ENCODE results near the gene KPNA2.

GRCh38 chr17:65554039-65555114 is 7.1 kb downstream of the AXIN2 start:
- PRO-cap: no peak

- PRO-cap: no peak
Observed at GRCh38 chr17:65698293-65699220, 137.1 kb upstream of the AXIN2 start.

DNA sequence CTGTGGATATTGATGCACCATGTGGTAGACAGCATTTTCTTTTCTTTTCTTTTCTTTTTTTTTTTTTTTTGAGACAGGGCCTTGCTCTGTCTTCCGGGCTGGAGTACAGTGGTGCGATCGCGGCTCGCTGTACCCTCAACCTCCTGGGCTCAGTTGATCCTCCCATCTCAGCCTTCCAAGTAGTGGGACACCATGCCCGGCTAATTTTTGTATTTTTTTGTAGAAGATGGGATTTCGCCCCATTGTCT is 96.6 kb downstream of the PRKCA start:
- PRO-cap: no peak

DNA sequence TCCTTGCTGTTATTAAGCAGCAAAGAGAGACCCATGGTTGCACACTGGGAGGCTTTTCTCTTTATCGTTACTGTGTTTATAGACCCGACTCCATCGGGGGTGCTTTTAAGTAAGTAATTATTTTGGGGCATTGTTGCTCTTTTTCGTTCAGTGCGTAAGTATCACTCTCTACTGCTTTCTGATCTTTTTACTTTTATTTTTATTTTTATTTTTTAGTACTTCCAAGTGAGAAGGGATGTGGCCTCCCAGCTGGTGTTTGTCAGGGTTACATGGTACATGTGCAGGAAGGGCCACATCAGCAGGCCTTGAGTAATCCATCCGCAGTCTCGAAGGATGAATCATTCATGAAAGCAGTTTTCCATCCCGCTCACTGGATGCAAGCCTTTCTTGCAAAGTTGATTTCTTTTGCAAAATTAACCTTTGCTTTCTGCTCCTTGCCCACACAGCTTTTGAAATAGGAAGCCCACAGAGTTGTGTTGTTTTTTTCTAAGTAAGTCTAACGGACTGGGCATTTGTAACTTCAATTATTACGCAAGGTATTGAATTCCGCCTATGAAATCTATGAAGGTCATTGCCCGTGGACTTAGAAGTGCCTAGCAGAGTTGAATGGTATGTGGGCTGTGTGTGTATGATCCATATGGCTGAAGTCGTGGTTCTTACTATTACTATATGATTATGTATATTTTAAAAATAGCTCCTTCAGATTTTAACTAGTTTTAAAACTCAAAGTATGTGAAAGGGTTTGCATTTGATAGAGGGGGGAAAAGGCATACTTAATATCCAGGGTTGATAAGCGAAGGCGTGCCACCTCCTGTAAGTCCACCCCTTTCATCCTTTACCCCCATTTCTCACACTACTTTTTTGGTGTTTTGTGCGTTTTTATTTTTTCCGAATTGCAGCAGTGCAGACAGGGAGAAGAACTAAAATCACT is 157.5 kb downstream of the PRKCA start:
- PRO-cap: no peak

DNA sequence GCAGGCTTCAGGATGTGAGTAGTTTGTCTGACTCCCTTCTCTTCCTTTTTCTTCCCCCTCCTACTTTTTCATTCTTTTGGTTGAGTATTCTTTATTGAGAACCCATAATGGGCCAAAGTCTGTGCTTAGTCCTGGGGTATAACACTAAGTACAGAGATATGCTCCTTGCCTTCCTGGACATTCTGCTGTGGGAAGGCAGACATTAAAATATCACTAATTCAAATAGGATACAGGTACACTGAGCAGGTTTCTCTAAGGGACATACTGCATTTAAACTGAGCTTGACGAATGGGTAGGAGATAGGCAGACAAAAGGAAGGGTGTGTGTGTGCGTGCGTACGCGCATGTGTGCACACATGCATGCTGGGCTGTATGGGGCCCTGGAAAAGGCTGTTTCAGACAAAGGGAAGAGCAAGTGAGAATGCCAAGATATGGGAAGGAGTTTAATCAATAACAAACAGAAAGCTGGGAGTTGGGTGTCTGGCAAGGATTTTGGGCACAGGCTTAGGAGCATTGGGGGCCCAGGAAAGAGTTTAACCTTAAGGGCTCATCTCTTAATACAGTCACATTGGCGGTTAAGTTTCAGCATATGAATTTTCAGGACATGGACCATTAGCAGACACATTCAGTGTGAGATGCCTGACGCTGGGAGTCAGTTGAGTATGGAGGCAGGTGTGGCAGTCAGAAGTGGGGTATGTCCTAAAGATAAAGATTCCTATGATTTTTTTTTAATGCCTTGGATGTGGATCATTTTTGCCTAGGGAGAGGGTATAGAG is 196.2 kb downstream of the PRKCA start:
- PRO-cap: no peak

DNA sequence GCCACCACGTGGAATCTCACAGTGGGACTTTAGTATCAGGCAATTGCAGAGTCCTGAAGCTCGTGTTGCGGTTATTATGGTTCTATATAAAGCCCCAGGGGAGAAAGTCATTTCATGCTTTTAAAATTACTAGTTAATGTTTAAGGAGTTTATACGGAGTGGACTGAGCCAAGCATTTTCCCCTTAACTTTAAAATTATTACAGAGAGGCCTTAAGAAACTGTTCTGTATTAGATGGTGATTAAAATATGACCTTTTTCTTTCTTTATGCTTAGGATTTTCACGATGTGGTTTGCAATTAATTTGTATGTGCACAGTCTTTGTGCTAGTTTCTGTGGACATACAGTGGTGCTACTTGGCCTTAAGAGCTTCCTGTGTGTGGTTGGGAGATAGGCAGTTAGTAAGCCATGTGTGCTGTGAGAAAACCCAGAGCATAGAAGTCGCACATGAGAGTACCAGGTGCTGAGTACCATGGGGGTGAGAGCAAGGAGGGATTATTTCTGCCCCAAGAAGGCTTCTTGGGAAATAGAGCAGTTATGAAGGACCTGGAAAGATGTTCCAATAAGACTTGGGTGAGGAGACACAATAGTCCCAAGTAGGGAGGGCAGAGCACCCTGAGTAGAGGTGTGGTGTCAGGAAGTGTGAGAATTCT is 239.7 kb downstream of the PRKCA start:
- PRO-cap: no peak

DNA sequence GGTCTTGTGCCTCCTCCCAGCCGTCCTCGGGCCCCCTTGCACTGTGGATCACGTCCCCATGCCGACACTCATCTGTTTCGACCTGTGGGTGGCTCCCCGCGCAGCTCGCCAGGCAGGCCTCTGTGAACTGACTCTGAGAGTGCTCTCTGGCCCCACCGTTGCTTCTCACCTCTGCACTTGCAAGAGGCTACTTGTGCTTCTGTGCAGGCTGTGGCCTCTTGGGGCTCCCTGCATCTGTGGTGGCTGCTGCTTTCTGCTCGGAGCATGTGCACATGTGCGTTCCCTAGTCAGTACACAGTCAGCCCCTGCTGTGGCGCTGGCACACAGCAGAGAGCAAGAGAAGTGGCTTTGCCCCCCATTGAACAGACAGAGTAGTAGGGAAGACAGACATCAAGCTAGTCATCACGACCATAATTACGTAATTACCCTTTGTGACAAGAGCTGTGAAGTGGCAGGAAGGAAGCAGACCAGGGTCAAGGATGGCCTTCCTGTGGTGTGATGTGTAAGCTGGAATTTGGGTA is 256.1 kb upstream of the CACNG5 start:
- PRO-cap: no peak

DNA sequence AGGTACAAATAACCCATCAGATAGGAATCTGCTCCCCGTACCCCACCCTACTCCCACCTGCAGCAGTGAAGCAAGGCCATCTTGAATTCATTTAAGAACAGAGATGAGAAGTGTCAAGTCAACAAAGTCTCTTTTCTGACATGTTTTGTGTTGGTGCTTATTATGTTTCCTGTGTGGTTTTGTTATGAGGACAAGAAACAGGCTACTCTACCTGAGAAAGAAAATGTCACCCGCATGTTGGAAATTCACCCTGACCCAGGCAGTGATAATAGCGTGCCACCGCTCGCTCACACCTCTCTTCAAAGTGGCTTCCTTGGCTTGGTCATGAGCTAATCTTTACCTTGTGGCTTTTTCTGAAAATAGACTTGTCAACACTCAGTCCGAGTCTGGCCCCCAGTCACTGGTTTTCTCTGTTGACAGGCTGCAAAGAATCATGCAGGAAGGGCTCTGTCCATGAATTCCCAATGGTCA is 121.5 kb upstream of the CACNG5 start:
- PRO-cap: no peak

DNA sequence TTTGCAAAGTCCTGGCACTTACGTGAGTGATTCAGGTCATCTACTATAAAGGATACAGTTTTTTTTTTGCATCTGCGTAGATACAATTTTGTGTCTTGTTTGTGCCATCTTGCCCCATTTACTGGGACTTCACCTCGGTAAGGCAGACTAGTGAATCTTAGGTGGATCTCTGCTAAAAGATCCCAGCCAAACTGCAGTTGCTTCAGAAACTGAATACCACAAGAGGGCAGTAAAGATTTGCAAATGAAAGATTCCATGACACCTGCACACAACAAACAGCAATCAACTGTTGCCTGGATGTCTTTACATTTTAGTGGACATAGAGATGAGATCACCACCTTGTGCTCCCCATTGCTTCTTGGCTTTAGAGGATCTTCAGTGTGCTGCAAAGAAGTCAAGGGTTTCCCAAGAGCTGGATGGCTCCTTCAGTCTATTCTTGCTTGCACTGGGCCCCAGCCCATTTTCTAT is 119.2 kb upstream of the CACNG5 start:
- PRO-cap: no peak

- PRO-cap: no peak
Observed at GRCh38 chr17:66804187-66804762, 30.6 kb upstream of the CACNG5 start.

GRCh38 chr17:67019882-67020458 is 24.4 kb upstream of the CACNG1 start:
- PRO-cap: no peak

- PRO-cap: no peak
Observed at GRCh38 chr17:67220567-67220886, 24.5 kb downstream of the HELZ start.

DNA sequence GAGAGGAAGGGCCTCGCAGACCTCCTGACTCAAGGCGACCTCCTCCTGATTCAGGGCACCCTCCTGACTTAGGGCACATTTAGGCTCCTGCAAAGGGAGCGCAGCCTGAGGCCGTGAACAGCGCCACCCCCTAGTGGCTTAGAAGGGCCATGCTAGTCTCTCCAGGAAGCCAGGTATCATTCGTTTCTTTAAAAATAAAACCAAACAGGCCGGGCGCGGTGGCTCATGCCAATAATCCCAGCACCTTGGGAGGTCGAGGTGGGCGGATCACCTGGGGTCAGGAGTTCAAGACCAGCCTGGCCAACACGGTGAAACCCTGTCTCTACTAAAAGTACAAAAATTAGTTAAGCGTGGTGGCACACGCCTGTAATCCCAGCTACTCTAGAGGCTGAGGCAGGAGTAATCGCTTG is 48.8 kb upstream of the HELZ start:
- PRO-cap: no peak

- PRO-cap: no peak
Observed at GRCh38 chr17:67478124-67478727, 101.1 kb downstream of the PITPNC1 start.

- PRO-cap: no peak
Observed at GRCh38 chr17:67549734-67550312, 167.9 kb upstream of the NOL11 start.

DNA sequence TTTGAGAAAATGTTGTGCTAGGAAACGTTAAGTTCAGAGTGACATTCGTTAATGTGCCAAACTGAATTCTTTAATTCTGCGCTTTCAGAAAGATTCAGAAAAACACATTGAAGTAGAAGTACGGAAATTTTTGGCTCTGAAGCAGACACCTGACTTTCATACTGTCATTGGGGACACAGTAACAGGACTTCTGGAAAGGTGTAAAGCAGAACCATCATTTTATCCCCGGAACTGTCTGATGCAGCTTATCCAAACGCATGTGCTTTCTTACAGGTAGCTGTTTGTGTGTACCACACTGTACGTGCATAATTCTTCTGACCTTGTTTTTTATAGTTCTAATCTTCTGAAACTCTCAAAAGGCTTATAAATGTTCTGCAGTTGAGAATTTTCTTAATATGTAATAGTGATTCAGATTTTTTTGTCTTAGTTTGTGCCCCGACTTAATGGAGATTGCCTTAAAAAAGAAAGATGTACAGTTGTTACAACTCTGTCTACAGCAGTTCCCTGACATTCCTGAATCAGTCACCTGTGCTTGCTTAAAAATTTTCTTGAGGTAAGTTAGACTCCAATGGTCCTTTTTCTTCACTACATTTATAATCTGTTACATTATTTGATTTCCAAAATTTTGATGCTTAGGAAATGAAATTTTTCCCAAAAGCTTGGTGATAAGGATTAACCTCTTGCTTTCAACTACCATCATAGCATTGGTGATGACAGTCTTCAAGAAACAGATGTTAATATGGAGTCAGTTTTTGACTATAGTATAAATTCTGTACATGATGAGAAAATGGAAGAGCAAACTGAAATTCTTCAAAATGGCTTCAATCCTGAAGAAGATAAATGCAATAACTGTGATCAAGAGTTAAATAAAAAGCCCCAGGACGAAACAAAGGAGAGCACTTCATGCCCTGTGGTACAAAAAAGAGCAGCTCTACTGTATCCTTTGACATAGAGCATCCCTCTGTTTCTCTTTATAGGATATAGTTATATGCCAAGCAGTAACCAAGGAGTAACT is 20.0 kb downstream of the NOL11 start:
- PRO-cap: no peak

DNA sequence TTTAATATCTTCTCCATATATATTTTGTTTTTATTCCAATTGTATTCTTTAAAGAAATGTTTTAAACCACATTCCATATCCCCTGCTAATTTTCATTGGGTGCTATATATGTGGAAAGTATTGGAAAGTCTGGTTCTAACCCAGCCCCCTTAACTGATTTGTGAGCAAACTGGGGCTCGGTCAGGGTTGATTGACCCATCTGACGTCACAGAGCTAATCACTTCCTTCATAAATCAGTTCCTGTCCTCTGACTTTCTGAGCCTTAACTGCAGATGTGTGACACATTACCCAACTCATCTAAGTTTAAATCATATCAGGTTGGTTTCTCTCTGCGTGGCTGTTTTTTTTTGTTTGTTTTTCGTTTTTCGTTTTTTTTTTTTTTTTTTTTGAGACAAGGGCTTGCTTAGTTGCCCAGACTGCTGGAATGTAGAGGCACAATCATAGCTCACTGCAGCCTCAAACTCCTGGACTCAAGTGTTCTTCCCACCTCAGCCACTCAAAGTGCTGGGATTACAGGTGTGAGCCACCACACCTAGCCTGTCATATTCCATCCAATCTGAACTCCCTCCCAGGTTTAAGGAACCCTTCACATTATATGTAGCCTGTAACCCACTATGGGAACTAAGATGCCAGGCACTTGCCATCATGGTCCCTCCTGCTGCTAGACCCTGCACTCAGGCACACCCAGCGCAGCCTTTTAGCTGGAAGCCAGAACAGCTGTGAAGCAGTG is 7.1 kb upstream of the BPTF start:
- PRO-cap: no peak

DNA sequence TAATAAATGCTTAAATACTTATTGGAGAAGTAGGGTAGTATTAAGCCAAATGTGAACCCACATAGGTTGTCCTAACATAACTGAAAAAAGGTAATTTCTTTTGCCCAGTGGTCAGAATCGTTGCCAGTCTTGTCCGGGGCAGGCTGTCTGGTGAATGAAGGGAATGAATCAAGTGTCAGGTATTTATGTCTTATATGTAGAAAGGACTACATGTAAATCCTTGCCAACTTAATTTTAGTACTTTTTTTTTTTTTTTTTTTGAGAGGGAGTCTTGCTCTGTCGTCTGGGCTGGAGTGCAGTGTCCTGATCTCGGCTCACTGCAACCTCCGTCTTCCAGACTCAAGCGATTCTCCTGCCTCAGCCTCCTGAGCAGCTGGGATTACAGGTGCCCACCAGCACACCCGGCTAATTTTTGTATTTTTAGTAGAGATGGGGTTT is 2.4 kb downstream of the BPTF start:
- PRO-cap: no peak

DNA sequence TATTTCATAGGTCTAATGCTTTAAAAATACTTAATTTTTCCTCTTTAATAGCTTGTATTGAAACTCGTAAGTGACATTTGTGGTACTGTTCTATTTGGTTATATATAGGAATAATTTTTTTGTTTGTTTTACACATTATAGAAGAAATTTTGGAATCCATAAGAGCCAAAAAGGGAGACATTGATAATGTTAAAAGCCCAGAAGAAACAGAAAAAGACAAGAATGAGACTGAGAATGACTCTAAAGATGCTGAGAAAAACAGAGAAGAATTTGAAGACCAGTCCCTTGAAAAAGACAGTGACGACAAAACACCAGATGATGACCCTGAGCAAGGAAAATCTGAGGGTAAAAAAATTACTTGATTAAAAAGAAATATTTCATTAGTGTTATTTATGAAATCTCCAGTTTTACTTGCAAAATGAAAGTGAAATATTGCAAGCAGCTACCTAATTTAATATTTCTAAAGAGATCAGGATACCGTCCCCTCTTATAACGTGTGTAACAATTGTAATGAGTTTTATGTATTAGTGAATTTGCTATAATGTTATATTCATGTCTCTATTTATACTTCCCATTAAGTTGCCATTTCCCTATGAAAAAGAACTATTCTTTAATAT is 49.5 kb downstream of the BPTF start:
- PRO-cap: no peak

GRCh38 chr17:68035627-68036722 is at the start of gene KPNA2:
TSS of gene KPNA2 (plus strand) at chr17:68035735.
- PRO-cap: bidirectional peak, plus-strand start at chr17:68035735, minus-strand start at chr17:68035414; unidirectional peak, plus-strand start at chr17:68035735; unidirectional peak, minus-strand start at chr17:68036270